Right cardiac atrium (tissue), 1 donor: ENCODE measurements around the genes SAR1B and SEC24A.

DNA sequence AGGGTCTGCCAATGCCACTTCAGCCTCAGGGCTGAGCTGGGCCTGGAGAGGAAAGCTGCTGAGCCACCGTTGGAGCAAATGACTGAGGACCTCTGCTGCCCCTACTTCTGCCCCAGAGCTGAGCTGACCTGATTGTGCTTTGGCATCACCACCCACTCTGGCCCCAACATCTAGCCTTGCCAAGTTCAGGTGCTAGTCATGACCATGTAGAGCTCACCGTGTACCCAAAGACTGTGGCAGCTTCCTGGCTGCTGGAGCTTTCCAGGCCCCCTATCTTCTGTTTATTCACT is 49.0 kb downstream of the JADE2 start:
- PRO-cap: no peak

- PRO-cap: no peak
These were observed 41.3 kb downstream of the SAR1B start for GRCh38 chr5:134591244-134591753.

- PRO-cap: bidirectional peak, plus-strand start at chr5:134632929, minus-strand start at chr5:134632809
These were observed at the start of gene SAR1B for GRCh38 chr5:134632308-134633189. Gene SAR1B, minus strand, starts transcription at chr5:134632828.

- PRO-cap: no peak
These were observed 864 bp upstream of the SEC24A start for GRCh38 chr5:134647535-134648306.

DNA sequence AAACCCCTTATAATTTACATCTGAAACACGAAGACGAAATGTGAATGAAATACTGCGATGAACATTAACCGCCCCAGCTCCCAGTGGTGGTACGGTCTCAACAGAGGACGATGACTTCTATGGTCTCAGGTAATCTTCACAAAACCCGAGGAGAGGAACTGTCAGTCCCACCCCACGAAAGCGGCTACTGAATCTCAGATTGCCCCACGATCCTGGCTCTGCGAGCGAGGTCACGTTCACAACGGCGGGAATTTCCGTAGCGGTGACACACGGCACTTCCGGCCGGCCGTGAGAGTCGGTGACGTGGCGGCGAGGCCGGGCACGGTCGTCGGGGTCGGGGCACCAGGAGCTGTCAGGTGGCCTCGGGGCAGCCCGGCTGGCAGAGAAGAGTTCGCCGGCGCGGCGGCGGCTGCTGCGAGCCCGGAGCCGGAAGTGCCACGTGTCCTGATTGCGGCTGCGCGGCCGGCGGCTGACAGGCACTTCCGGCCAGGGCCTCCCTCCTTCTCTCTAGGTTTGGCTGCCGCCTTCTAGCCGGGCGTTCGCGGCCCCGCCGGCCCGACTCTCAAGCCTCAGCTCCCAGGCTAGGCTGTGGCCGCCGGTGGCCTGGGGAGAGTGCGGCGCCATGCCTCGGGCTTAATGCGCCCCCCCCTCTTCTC is at the start of gene SEC24A:
TSS of gene SEC24A (plus strand) at position 479 of the 656 bp plus-strand sequence.
- PRO-cap: bidirectional peak, plus-strand start at position 479 of the sequence, minus-strand start at position 434 of the sequence

- PRO-cap: unidirectional peak, minus-strand start at chr5:134739039
These were observed 843 bp downstream of the CAMLG start for GRCh38 chr5:134738928-134739854.

GRCh38 chr5:134750756-134751540 is 7.6 kb upstream of the DDX46 start:
- PRO-cap: no peak

GRCh38 chr5:134965558-134966061 is 2.1 kb upstream of the CATSPER3 start:
- PRO-cap: no peak

DNA sequence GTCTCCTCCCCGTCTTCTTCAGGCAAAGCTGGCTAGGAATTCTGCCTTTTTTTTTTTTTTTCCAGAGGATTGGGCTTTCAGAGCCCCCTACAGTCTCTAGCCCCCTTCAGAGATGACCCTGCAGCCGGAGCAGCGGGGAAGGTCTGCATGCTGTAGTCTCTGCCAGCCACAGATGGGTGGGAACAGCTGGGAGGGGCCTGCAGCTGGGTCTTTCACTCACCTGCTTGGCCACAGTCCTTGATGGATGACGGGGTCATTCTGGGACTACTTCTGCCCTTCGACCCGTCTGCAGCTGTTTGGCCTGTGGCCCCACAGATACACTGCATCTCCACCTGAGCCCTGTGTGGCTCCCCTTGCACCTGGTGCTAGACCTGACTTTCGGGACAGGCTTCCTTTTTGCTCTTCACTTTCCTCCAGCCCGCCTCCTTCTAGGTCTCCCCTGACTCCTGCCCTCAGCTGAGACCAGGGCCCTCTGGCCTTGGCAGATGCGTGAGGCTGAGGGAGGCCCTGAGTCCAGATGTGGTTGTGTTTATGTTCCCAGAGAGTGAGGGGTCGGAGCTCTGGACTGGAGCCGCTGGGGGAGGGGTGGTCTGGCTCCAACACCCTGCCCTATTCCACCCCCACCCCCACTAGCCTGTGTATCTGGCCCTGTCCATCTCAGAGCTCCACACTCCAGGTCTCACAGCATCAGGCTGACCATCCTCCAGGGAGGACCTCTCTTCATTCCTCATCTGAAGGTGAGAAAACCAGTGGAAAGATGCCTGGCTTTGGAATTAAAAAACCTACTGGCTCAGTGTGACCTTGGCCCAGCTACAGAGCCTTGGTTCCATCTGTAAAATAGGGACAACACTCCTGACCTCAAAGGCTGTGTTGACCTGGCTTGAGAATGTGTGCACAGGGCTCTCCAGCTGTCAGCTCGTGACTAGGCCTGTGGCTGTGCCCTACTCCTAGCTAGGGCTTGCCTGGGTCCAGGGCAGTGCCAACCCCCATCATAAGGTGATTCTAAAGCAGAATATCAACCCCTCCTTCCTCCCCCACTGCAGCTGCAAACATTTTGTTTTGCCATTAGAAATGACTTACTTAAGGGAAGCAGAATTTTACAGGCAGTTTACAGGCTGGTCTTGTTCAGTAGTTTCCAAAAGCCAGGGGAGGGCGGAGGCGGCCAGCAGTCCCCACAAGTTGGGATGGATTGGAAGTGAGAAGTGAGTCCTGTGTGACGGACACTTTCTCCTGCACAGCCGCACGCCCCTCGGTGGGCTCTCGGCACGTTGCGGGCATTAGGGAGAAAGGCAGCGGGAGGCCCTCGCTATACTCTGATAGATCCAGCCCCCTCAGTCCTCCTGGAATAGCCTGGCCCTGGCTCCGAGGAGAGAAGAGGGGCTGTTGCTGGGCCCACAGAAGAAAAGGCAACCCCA is 7.6 kb downstream of the PITX1 start:
- PRO-cap: no peak

- PRO-cap: no peak
These were observed 3.6 kb downstream of the PITX1 start for GRCh38 chr5:135030138-135031147.

DNA sequence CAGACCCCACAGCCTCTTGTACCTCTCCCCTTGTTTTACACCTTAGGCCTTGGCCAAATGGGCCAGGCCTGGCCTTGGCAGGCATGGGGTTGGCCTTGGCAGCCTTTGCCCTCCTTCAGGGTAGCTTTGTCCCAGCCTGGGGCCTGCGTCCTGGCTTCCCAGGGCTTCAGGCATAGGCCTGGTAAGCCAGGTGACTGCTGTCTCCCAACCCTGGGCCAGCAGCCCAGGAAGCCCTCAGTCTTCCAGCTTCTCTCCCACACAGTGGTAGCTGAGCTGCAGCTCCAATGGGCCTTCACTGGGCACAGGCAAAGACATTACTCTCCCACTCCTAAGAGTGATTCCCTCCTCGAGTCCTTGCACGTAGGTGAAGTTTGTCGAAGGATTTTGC is 1.0 kb upstream of the PITX1 start:
- PRO-cap: no peak

GRCh38 chr5:135039631-135040379 is 5.8 kb upstream of the PITX1 start:
- PRO-cap: no peak

DNA sequence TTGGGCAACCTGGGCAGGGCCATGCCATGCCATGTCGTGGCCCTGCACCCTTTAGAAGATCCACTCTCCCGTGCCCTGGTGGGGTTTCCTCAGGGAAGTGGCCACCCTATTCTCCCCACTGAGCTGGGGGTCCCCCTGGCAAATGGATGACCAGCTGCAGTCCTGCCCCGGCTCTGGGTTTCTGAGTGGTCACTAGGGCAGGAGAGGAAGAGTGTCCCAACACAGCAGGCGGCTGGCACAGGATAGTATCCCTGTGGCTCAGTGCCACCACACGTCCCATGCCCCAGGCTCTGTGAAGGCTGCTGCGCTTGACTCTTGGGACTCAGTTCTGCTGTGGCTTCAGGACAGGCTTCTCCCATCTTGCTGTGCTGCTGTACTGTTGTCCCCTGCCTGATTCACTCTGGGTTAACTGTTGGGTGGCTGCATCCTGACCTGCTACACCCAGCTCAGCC is 100.9 kb upstream of the PITX1 start:
- PRO-cap: no peak

- PRO-cap: no peak
These were observed 101.8 kb upstream of the PITX1 start for GRCh38 chr5:135135666-135136294.

GRCh38 chr5:135263335-135263671 is 135.7 kb downstream of the MACROH2A1 start:
- PRO-cap: no peak

GRCh38 chr5:135334096-135335289 is 64.5 kb downstream of the MACROH2A1 start:
- PRO-cap: no peak

GRCh38 chr5:135336702-135337848 is 62.0 kb downstream of the MACROH2A1 start:
- PRO-cap: no peak

DNA sequence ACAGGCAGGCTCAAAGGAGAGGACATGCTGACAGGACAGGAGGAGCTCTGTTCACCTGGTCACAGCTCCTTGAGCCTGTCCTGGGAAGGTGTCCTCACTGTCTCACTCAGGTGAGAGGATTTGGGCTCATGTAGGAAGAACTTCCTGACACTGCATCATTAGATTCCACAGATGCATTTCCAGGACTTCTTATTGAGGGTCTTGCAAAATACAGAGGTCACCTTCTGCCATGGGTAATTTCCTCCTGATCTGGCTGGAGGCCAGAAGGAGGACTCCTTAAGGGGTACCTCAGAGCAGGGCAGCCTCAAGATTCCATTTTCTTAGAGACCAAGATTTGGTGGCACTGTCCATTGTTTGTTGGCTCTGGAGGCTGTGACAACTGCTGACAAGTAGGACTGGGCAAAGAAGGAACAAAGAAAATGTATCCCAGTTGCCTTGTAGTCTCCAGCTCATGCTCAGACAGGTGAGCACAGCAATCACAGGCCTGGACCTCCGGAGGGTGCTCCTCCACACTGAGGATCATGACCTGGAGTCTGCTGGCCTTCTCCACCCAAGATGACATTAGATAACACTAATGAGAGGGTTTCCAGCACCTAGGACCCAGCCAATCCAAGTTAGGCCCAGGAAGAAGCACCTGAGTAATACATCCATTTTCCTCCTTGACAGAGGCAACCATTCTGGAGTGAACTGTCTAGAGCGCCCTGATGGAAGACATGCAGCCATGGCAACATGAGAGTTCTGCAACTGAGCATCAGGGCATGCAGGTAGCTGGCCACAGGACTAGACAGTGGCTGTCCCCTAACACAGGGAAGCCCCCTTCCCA is 30.6 kb downstream of the MACROH2A1 start:
- PRO-cap: no peak

DNA sequence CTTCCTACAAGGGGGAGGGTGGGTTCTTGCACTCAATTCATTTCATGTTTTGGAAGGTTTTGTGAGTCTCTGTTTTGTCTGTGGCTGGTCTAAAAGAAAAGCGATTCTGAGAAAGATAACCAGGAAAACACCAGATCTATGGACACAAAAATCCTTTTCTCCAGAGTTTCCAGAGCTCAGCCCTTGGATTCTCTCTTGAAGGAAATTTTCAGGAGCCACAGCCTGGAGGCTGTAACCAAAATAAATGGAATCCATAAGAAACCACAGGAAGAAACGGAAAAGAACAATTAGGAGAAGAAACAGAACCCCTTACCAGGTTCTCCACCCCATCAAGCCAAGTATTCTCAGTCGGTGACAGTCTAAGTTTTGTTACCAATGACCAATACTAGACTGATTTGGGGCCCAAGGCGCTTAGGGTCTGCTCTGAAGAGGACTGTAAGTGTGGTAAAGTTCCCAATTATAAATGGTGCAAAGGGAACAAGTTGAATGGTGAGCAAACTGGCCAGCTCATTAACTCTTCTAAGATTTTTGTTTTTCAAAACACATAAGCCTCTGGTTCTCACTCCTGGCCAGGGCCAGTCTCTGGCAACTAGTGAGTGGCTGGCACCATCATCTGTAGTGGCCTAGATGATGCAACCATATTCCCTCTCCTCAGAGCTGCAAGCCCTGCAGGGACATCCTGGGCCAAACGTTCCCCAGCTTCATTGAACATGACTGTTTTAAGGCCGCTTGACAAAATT is 24.3 kb downstream of the MACROH2A1 start:
- PRO-cap: no peak

DNA sequence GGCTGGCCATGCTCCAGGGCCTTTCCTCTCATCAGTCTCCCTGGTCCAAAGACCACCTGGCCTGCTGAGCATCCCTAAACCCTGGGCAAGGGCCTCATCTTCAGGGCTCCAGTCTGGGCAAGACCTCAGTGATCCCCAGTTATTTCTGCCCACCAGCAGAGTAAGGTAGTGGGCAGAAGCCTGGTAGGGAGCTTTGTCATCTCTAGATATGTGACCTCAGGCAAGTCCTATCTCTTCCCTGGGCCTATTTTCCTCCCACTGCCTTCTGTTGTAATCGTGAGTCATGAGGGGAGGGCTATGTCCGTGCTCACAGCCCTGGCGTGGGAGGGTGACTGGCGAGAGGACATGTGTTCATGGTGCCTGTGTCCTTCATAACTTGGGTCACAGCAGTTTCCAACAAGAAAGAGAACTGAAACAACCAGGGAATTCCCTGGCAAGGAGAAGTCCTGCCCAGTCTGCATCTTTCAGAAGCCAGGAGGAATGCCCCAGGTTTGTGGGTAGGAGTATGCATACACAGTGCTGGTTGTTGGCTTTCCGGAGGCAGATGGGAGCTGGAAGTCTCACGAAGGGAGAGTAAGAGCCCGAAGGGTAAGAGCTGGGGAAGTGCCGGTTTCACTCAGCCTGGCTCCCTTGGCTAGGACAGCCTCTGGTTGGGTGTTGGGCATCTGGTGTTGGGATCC is 4.1 kb upstream of the TIFAB start:
- PRO-cap: no peak